ENCODE measurements around a stretch of chr2.

DNA sequence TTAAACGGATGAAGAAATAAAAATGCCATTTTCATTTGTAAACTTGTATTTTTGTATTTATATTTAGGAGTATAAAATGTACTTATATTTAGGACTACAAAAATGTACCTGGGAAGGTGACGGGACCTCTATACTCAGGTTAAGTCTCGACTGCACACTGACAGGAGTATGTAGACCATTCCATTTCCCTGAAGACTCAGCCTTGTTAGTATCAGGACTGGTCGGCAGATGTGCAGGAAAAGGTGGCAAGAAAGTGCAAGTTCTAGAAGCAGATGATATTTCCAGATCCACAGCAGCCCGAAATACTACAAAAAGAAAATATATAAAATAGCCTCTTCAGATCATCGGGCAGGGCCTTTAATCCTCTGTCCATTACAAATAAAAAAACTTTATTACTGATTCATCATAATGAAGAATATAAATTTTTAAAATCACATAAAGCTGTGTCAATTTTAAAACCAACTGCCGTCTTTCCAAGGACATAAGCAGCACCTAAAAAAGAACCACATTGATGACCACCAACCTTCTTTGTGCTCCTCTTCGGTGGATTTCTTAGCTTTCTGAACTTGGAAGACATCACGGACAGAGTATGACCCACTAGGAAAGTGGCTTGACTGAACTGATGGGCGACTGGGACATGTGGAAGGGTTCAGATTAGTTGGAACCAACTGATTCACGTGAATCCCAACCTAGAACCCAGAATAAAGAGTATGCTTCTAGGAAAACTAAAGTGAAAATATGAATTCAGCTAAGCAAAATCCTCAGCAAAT lies 68.8 kb downstream of the EIF5B start:
- RRBS = no CpG with 5 or more reads among the region's 11 CpGs

DNA sequence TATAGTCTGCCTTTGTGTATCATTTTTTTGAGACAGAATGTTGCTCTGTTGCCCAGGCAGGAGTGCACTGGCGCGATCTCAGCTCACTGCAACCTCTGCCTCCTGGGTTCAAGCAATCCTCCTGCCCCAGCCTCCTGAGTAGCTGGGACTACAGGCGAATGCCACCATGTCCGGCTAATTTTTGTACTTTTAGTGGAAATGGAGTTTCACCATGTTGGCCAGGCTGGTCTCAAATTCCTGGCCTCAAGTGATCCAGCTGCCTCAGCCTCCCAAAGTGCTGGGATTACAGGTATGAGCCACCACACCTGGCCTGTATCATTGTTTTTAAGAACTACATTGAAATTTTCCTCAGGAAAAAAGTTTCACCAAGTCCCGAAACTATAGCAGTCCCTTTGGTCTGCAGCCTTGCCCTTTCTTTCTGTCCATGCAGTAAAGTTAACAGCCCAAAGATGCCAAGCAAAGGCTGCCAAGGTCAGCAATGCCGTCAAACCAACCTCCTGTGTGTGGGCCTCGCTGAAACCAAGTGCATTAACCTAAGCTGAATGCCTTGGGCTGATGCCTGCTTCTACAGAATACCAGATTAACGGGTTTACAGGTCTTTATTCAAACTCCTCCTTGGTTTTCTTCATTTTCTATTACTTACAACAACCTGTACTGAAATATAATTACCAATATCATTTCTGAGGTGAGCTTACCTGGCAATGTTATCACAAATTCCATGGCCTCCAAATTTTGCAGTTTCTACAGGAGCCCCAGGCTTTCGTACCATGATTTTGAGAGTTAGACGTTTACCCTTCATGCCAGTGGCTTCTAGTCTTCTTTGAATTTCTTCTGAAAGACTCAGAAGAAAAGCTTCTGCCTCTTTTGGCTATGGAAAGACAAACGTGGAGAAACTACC lies 73.1 kb downstream of the EIF5B start:
- RRBS = no CpG with 5 or more reads among the region's 11 CpGs

- RRBS = no CpG with 5 or more reads among the region's 10 CpGs
Observed at GRCh38 chr2:99475126-99475903, 14.5 kb downstream of the REV1 start.

- RRBS = no CpG with 5 or more reads among the region's 1 CpG
Observed at GRCh38 chr2:99480448-99480740, 9.4 kb downstream of the REV1 start.

GRCh38 chr2:99638140-99638903 lies 148.5 kb upstream of the REV1 start:
- RRBS = no CpG with 5 or more reads among the region's 11 CpGs

DNA sequence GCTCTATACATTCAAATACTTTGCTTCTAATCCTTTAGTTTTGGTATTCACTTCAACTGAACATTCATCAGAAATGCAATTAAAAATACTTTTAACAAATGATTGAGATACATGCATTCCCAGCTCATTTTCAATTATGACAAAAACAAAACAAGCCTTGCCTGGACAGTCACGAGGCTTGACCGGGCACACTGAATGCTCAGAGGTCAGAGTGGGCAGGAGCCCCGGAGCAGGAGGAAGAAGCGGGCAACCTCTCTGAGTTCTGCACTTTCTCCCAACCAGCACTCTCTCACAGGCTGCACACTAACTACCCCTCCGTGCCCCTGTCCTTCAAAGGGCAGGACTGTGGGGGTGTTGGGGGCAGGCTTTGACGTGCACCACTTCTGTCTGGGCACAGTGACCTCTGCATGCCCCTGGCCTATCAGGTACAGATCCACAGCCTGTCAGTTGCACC lies 252.0 kb downstream of the AFF3 start:
- RRBS = no CpG with 5 or more reads among the region's 6 CpGs

- RRBS = no CpG with 5 or more reads among the region's 5 CpGs
Observed at GRCh38 chr2:99973154-99973633, 169.2 kb downstream of the AFF3 start.

DNA sequence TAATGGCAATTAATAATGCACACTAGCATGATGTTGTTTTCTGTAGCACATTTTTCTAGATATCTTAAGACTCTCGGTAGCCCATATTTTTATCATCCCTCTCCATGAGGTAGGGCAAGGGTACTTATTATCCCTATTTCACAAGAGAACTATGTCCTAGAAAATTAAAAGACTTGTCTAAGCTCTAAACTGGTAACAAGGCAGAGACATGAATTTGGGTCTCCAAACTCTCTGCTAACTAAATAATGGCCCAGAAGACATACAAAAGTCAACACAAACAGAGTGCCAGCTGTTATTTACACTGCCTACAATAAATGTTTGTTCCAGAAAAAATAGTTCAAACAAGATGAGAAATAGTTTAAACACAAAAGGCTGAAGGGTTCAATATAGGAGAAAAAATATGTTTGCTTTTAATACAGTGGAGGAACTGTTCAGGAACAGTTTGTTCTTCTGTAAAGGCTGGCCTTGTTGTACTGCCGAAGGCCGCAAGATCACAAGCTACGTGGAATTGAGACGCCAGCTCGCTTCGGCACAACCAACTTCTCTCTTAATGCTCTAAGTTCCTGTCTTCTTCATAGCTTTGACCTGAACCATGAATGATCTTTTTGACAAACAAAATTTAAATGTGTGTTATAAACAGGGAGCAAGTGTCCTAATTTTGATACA lies 74.6 kb downstream of the AFF3 start:
- RRBS = no CpG with 5 or more reads among the region's 7 CpGs

GRCh38 chr2:100106226-100107069 lies 35.9 kb downstream of the AFF3 start:
- RRBS = no CpG with 5 or more reads among the region's 12 CpGs

- RRBS = no CpG with 5 or more reads among the region's 4 CpGs
Observed at GRCh38 chr2:100140485-100140985, 1.9 kb downstream of the AFF3 start.

- RRBS = no CpG with 5 or more reads among the region's 1 CpG
Observed at GRCh38 chr2:100141845-100142166, 584 bp downstream of the AFF3 start.

- RRBS = no CpG with 5 or more reads among the region's 14 CpGs
Observed at GRCh38 chr2:100395196-100395745, 22.2 kb downstream of the CHST10 start.

DNA sequence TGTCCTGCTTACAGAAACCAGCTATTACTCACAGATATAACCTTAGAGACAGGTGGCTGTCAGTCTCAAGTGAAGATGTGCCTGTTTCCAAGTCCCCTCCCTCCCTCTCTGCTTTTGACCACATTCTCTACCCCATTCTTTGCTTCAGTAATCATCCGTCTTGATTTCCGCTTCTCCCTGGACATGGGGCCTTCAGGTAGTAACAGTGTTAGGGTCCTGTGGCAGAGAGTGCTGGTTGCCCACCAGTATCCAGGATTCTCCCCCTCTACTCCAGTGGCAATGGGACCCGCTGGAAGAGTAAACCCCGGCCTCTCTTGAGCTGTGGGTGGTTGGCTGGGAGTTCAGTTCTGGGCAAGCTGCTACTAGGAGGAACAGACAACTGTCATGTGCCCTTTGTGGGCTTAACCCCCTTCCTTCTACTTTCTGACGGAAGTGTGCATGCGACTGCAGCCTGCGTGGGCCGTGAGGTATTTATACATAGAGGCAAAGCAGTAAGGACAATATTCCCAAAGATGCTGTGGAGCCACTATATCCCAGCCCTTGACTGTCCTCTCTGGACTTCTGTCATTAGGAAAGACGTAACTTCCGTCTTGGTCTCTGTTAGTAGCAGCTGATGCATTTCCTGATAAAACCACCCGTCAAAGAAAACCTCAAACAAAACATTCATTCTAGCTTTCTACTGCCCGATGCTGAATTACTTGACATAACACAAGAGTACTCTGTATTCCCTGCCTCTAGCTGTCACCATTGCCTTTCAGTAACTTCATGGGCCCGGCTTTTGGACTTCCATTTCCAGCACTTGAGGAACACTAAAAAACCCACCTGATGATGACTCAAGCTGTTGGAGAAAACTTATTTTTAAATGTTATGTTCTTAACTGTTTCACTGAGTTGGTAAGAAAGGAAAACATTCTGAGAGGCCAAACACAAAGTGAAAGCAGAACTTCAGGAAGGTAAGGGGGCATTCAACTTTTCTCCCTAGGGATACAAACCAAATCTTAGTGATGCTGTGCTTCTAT lies 18.0 kb downstream of the PDCL3 start:
- RRBS = no CpG with 5 or more reads among the region's 13 CpGs

DNA sequence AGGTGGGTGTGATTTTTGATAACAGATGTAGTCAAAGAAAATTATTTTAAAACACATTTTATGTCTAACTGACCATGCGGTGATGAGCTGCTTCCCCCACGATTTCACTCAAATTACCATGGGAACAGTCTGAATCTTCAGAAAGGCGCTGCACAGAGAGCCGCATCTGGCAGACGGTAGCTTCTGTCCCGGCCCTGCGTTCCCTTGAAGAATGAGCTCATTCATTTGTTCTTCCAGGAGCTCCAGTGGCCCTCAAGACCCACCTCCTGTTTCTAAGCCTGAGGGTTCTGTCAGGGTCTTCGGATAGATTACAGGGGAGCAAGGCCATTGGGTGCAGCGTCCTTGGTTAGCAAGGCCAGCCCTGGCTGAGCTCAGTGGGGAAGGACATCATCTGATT lies 111.8 kb downstream of the PDCL3 start:
- RRBS = no CpG with 5 or more reads among the region's 9 CpGs

- RRBS = no CpG with 5 or more reads among the region's 8 CpGs
Observed at GRCh38 chr2:100824466-100825122, 4.7 kb downstream of the NPAS2 start.

DNA sequence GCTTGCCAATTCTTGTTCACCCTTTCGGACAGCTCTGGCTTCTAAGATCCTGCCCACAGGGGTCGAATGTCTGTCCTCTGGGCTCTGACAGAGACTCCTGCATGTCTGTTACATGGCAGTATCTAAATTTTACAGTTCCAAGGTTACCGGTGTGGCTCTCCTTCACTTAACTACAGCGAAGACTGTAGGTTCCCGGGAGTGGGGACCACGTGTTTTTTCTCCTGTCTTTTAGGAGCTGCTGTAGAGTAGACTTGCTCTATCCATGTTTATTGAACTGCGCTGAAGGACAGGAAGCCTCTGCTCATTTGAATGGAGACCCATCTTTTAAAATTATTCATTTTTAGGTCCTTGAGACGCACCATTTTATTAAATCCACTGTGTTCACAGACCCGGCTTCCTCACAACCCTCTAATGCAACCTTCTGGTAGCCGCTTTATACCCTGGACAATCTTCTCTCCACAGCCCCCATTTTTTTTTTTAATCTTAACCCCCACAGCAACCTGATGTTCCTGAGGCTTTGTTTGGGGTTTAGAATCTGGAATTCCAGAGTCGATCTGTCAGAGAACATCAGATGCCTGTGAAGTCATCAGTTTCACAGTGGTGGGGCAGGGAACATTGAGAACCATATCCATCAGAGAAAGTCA lies 20.3 kb downstream of the NPAS2 start:
- RRBS = no CpG with 5 or more reads among the region's 11 CpGs

DNA sequence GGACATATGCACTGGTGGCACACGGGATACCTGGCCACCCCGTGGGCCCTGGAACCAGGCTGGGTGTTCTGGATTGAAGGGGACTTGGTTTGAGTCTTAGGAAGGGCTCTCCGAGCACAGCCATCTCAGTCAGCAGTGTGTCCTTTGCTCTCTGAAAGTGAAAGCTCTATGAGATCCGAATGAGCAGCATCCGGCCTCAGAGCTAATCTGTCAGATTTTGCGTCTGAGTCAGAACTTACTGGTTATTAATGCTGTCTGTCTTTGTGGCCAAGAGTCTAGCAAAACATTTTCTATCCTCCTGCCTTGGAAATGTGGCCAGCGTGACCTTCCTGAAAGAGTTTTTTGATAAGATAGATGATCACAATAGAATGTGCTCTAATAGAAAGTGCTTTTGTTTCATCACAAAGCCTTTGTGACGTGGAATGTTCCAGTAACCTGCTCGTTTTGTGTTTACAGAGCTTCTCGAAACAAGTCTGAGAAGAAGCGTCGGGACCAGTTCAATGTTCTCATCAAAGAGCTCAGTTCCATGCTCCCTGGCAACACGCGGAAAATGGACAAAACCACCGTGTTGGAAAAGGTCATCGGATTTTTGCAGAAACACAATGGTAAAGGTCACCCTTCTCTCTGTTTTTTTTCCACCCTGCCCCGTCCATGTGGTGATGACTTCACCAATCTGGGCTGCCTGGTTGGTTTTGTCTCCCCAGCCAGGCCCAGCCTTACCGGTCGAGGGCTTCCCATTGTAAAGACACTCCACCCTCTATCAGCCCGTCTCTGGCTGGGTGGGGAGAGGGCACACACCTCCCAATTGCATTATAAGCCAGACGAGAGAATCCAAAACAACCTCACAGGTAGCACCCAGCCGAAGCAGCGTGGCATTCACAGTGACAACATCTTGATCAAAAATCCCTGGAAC lies 77.1 kb upstream of the RPL31 start:
- RRBS = no CpG with 5 or more reads among the region's 23 CpGs

GRCh38 chr2:100957939-100958520 lies 44.1 kb upstream of the RPL31 start:
- RRBS = no CpG with 5 or more reads among the region's 15 CpGs

DNA sequence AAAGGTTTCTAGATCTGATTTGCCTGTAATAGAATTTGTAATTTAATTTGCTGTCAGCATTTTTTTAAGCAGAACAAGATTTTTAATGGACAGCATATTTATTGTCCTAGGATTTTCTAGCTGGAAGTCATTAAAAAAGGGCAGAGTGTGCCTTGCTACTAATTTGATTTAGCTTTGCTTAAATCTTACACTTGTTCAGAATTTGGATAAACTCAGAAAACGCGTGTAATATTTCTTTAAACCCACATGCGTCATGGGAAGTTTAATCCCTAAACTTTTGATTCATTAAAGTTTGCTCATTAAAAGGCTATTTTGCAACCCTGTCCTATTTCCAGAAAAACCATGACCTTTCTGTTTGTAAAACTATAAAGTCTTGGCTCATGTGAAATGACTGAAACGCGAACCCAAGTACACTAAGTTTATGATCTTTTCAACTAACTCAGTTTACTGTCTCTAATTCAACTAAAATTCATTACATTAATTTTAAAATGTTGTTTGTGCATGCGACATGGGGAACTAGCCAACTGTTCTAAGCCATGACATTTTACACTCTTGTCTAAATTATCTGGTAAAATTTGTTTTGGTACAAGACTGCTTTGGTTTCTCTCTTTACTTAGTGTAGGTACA lies 3.9 kb upstream of the RPL31 start:
- RRBS = no CpG with 5 or more reads among the region's 6 CpGs

DNA sequence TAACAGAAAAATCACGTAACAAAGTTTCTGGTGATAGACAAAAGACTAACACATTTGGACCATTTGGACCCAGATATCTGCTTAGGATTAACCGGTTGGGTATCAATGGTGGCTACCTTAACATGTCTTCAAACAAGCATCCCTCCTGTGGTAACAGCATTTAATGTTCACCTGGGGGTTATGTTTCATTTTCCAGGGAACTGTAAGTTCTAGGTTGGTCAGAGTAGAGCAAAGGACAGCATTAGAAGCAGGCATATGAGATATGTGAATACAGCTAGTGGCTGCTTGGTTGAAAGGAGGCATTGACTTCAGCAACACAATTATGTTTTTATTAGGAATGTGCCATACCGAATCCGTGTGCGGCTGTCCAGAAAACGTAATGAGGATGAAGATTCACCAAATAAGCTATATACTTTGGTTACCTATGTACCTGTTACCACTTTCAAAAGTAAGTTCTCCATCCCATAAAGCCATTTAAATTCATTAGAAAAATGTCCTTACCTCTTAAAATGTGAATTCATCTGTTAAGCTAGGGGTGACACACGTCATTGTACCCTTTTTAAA lies 3.6 kb downstream of the RPL31 start:
- RRBS = no CpG with 5 or more reads among the region's 7 CpGs